Epithelial cell of prostate (primary cell): ENCODE data around the gene LGALS16.

- RRBS = 3% methylated on average over 3 of the region's 35 CpGs
Observed at GRCh38 chr19:38389031-38390282, 960 bp downstream of the SPRED3 start.

GRCh38 chr19:38543767-38544389 lies 73.9 kb downstream of the MAP4K1 start:
- RRBS = 83% methylated on average over 4 of the region's 19 CpGs

DNA sequence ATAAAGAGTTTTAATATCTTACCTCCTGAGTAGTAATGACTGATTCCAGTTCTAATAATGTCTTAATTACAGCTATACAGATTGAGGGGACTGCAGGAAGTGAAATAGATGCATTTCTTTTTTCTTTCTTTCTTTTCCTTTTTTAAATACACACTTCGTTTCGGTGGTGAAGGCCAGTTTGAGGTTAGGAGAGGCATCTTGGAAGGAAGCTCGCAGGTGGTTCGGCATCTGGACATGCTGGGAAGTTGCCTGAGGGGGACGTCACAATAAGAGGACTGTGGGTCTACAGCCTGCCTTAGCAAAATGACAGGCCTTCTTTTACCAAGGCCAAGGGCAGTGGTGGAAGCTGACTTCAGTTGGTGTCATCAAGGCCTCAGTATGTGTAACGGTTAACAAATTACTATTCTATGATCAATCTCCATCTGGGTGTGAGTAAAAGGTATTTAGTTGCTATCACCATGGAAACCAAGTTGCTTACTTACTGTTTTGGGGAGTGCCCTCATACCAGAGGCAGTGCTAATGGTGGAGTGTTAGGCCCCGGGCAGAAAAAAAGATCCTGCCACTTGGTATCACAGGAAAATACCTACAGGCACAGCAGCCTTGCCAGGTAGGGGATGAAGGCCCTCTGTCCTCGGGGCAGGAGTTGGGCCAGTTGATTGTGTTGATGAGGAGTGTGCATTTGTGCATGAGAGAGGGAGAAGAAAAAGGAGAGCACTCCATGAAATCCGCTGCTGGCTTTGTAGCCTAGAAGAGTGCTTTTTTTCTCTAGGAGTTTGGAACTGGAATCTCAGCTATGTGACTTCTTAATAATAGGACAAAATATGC lies 10.3 kb downstream of the ACTN4 start:
- RRBS = no CpG with 5 or more reads among the region's 9 CpGs

DNA sequence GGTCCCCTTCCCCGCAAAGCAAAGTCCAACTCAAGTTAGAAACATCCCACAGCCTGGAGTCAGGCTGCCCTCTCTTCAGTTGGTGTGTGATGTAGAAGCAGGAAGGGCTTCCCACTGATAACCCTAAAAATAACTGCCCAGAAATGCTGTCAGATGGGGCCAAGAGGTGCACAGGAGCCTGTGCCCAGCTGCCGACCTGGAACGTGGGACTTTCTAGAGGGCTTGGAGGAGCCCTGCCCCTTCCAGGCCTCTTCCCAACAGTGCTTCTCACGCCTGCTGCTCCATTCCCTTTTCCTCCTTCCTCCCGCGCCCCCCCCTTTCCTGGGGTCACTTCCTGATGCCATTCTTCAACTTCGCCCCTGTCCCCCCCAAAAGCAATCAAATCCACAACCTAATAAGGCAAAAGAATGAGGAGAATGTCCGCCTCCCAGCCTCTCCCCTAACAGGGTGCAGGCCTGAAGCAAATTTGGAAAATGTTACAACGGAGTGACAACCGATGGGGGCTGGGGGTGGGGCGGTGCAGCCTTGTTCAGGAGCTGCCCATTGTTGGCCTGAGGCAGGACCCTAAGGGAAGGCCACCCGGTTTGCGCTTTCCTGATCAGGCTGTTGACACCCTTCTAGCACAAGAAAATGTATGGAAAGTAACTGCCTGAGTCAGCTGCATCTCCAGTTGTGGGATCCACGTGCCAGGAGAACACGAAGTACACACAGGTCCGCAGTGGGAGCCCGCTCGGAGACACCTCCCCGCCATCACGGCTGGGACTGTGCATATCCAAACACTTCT lies 18.6 kb downstream of the ACTN4 start:
- RRBS = no CpG with 5 or more reads among the region's 20 CpGs

GRCh38 chr19:38691733-38692965 lies 44.7 kb downstream of the ACTN4 start:
- RRBS = no CpG with 5 or more reads among the region's 35 CpGs

GRCh38 chr19:38693123-38693659 lies 45.7 kb downstream of the ACTN4 start:
- RRBS = no CpG with 5 or more reads among the region's 15 CpGs

DNA sequence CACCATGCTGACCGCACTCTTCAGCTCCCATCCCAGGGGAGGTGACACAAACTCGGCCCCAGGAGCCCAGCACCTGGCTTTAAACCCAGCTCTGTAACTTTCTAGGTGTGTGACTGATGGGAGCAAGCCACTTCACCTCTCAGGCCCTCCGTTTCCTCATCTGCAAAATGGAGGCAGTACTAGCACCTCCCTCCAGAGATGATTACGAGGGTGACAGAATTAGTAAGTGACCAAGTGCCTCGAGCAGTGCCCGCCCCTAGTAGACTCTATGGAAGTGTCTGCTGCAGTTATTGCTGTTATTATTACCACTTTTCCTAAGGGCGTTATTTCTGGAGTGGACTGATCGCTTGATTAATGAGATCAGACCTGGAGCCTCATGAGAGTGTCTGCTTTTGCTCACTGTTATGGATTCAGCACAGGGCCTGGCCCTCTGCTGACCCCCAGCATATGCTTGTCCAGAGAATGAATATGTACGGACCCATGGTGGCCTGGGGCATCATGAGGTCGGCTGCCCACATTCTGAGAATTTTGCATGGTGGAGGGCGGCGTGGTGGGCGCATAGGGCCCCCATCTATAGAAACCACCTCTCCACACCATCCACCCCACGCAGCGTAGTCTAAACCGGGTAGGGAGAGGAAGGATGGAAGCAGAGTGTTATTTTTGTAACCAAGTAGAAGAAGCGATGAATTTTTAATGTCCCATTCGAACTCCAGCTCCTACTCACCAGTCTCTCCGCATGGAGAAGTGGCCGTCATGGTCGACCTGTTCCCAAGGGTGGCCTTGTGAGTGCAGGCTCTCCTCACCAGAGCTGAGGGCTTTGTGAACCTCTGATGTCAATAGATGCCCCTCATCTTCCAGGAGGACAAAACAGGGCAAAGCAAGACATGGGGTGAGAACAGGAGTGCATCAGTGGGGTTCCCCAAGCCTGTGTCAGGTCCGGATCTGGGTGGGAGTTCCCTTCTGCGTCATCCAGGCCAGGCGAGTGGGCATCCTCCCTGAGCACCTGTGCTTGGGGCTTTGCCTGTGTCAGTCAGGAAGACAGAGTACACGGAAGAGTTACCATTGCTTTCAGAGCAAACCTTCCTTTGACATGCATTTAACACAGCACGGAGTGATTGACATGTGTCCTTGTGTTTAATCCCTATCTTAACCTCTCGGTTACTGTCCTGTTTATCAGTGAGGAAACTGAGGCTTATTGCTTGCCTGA lies 48.0 kb downstream of the CAPN12 start:
- RRBS = no CpG with 5 or more reads among the region's 27 CpGs

DNA sequence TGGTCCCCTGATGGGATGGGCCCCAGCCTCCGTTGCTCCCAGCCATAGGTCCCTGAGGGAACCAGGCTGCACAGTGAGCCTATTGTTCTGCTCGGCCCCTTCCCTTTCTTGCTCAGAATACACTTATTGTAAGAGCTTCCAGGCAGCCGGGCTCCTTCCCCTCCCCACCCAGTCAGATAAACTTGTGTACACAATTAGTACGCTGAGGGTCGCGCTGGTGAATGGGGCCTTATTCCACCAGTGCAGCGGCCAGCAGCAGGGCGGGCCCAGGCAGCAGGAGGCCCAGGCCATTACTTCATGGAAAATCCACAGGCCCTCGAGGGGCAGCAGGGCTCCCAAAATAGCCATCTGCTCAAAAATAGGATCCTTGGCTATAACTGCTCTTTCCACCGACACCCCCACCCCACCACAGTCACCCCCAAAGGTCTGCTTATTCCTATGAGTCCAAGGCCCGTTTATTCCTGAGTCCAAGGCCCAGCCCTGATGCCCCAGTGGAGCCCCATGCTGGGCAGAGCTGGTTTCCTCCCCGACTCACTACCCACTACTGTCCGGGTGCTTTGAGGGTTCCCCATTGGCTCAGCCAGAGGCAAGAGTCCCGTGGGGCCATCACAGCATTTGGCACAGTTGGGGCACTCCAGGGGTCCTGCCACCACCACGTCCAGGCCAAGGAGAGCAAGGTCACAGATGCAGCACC lies 22.1 kb downstream of the CAPN12 start:
- RRBS = no CpG with 5 or more reads among the region's 15 CpGs

DNA sequence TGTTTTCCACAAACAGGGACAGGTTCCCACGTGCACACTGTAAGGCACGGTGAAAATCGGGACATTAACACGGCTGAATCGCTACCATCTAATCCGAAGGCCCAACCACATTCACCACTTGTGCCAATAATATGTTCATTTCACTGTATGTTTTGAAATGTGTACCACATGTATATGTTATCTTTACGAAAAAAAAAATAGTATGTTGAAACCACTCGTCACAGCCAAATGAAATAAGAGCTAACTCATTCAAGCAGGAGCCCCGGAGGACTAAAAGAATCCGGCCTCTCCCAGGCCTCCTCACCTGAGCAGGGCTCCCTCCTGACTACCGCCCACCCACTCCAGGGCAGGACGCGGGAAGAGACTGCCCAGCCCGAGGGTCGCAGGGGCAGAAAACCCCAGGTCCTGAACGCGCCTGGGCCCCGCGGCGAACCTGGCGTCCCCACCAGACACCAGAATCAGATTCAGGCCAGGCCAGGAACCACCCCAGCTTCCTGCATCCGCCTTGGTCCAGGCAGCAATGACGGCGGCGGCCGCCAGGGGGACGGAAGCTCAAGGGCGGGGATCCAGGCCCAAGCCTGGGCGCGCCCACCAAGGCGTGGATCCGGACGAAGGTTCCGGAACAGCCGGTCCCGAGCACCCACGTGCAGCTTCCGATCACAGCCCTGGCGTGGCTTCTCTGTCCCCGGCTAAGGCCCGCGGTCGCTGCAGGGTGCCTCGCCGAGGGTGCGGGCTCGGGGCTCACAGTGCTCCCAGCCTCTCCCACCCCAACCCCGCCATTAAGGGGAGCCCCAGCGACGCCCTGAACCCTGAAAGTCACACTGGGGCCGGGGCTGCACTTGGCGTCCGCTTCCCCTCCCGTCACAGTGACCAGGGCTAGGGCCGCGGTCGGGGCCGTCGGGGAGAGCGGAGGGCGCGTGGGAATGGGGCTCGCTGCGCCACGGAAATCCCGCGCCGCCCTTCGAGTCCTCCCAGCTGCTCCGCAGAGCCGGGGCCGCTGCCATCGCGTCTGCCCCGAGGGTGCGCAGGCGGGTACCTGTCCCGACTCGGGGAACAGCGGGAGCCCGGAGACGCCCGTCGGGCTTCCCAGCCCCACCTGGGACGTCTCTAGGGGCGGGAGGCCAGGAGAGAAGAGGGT lies 3.6 kb downstream of the LGALS7 start:
- RRBS = 15% methylated on average over 3 of the region's 86 CpGs

DNA sequence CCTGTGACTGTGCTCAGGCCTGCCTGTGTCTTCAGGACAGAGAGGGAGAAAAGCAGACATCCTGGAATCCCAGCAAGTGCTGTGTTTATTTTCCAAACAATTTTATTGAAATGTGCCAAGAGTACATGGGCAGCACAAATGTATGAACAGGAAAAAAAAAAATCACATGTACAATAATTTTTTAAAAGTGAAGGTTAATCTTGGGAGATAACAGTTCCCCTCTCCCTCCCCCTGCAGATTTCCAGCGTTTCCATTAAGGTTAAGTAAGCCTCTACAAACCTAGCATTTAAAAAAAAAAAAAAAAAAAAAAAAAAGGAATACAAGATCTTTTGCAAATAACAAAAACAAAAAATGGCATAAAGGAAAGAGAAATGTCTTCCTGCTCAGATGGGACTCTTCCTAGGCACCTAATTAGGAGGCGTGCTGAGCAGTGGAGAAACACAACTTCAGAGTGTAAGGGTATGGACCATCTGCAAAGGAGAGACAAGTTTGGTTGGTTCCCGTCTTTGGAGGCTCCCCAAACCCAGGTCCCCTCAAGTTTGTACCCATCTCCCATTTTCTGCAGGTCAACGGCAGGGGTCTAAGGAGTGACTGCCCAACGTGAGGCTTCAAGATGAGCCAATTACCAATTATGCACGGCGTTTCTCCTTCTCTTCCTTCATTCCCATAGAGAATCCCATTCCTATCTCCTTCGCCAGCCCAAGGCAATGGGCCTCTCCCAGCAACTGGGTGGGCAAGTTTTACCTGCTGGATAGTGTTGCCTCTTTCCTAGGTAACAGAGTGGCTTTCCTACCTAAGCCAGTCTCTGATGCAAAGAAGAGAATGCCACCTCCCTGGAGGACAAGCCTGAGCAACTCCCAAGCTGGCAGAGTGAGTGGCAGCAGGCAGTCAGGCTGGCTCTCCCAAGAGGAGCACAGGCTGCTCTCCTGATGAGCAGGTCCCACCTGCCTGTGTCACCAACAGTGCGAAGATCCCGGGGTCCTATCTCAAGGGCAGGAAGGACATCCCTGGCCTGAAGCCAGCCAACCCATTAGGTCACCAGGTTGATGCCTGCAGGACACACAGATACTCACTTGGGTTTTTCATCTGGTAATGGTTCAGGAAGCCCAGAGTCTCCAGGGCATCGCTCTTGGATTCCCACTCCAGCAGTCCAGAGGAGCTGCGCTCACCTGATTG lies 5.1 kb upstream of the ECH1 start:
- RRBS = no CpG with 5 or more reads among the region's 12 CpGs

DNA sequence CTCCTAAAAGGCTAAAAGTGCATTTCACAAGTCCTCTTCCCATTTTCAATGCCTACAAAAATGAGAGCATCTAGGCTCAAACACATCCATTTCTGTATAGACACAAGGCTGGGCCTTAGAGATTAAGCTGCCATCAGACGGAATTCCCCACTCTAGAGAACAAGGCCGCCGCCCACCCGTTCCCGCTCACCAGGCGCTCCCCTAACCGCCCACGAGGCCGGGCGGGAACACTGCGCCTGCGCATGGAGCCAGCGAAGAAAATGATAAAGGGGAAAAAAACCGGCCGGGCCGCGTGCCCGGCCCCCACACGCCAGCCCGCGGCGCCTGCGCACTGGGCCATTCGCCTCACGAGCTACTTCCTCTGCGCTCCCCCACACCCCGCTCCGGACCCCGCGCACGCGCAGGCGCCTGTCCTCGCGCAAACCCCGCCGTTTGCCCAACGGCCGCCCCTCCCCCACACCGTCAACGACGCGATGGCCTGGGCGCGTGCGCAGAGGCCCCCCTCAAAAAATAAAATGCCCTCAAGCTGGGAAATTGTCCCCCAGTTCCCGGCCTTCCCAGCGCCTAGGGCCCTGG lies 580 bp downstream of the HNRNPL start:
- RRBS = 2% methylated on average over 16 of the region's 48 CpGs

DNA sequence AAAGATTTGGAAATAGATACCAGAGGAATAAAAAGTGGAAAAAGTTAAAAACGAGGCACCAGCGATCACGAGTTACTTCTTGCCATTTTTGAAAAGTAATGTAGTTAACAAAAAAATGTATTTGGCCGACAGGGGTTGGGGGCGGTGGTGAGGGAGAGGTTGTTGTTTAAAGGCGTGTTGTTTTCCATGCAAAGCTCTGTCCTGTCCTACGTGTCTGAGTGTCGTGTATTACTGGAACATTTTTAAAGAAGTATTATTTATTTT lies 932 bp downstream of the FBXO17 start:
- RRBS = no CpG with 5 or more reads among the region's 8 CpGs

DNA sequence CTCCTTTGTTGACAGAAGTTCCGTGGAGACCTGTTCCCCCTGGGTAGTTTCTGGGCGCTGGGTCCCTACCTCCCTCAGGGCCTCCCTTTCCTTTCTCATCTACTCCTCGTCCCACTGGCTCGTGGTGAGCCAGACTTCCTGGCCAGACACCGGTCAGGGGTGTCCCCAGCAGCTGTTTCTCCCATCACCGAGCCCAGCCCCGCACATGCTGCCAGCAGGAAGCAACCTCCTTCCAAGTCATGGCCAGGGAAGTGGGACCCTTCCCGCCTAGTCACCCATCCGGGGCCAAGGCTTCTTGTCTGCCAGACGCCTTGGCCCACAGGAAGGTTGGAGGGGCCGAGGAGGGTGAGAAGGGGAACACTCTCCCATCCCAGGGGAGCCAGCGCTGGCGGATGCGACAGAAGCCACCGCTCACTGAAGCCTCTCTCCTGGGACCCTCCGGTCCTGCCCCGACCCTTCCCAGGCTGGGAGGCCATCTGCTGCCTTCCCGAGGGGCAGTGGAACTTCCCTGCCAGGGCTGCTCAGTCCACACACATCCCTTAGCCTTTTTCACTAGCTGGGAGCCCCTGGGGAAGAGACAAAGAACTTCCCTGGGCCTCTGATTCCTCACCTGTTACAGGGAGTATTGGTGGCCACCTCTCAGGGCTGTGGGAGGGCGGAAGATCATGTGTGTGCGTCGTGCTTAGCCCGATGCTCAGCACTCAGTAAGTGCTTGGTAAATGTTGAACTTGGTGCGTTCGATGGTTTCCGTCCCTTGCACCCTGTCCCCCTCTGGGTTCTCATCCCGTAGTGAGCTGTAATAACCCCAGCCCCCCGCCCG lies 5.9 kb downstream of the PAK4 start:
- RRBS = no CpG with 5 or more reads among the region's 28 CpGs

GRCh38 chr19:39156268-39157124 lies 30.9 kb downstream of the PAK4 start:
- RRBS = no CpG with 5 or more reads among the region's 23 CpGs

- RRBS = 0% methylated on average over 1 of the region's 12 CpGs
Observed at GRCh38 chr19:39237759-39238265, 7.0 kb downstream of the IFNL3 start.

GRCh38 chr19:39388280-39389469 lies 2.2 kb downstream of the PAF1 start:
- RRBS = no CpG with 5 or more reads among the region's 19 CpGs

DNA sequence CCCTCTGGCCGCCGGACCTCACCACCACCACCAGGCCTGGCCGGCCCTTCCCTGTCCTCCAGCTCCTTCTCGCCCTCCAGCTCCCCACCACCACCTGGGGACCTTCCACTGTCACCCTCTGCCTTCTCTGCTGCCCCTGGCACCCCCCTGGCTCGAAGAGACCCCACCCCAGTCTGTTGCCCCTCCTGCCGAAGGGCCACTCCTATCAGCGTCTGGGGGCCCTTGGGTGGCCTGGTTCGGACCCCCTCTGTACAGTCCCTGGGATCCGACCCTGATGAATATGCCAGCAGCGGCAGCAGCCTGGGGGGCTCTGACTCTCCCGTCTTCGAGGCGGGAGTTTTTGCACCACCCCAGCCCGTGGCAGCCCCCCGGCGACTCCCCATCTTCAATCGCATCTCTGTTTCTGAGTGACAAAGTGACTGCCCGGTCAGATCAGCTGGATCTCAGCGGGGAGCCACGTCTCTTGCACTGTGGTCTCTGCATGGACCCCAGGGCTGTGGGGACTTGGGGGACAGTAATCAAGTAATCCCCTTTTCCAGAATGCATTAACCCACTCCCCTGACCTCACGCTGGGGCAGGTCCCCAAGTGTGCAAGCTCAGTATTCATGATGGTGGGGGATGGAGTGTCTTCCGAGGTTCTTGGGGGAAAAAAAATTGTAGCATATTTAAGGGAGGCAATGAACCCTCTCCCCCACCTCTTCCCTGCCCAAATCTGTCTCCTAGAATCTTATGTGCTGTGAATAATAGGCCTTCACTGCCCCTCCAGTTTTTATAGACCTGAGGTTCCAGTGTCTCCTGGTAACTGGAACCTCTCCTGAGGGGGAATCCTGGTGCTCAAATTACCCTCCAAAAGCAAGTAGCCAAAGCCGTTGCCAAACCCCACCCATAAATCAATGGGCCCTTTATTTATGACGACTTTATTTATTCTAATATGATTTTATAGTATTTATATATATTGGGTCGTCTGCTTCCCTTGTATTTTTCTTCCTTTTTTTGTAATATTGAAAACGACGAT lies 1.9 kb downstream of the ZFP36 start:
- RRBS = 50% methylated on average over 1 of the region's 27 CpGs

DNA sequence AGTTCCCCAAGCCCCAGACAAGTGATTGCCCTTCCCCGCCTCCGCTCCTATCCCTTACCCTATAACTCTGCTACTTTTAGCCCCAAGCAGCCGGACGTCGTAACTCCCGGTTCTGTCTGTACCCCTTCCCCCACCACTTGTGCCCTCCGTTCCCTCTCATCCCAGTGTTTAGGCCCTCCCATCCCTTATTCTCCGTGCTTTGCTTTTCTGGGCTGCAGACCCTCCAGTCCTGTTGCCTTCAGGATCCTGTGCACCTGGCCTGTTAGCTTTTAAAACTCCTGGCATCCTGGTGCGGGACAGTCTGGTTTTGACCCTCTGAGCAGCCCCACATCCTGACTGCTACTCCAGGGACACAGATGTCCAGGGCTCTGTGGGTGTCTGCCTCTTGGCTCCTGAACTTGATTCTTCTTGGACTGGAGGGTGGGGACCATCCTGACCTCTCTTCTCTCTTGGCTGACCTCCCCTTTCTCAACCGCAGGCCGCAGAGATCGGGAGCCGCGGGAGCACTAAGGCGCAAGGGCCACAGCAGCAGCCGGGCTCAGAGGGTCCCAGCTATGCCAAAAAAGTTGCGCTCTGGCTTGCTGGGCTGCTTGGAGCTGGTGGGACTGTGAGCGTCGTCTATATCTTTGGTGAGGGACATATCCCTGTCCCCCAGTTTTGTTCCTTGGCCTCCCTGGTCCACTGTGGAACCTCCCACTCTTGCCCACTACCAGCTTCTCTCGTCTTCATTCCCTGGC lies 935 bp downstream of the TIMM50 start:
- RRBS = no CpG with 5 or more reads among the region's 20 CpGs

- RRBS = no CpG with 5 or more reads among the region's 30 CpGs
Observed at GRCh38 chr19:39538990-39539778, 777 bp downstream of the EID2 start.

DNA sequence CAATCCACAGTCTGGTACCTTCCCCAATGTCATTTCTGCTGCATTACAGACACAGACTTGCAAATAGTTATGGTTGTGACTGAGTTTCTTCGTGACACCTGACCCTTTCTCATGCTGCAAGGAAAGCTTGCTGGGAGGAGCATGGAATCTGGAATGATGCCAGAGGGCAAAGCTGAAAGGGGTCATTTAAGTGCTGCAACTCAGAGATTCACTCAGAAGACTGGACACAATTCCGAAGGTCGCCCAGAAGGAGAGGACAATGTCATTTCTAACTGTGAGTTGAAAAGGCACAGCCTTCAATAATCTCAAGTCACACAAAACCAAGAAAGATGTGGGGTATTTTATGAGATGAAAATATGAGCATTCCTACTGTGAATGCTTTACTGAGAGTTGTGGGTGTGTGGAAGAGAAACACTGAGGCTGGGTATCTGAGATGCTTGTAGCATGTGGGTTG lies at the start of gene LGALS16:
Gene LGALS16 (plus strand): TSS at position 211 of the 454 bp plus-strand sequence.
- RRBS = no CpG with 5 or more reads among the region's 3 CpGs